K562 (cell line): Measurements from ENCODE around the gene AGPAT2.

DNA sequence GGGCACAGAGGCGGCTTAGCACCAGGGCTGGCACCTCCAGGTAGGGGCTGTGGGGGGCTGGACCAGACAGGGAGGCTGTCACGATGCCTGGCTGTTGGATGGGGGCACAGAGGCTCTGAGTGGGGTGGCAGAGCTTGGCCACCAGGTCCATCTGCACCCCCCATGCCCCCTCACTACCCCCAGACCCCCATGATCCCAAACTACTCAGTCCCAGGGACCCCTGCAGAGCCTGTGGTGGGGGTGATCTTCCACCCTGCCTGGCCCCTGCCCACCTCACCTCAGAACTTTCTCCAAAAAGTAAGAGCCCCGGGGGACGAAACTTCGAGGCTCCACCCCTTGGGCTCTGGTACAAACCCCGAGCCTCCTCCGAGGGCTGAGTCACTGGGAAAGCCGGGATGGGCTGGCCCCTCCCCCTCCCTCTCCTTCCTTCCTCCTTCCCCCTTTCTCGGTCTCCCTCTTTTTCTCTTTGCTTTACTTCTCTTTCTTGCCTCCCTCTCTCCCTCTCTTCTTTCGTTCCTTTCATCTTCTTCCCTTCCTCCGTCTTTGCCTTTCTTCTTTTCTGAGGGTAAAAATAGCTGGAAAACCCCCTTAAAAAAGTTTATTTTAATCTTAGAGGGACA is 5.4 kb upstream of the NOTCH1 start:
- RAMPAGE, long total RNA = no peak
- RRBS = 3% methylated on average over 5 of the region's 11 CpGs
PRO-cap:
- standard = unidirectional peak, minus-strand start at position 299 of the sequence
- CoPRO, capped RNA only, 2 experiments = no peak in any of the 2 experiments
- CoPRO, capped and uncapped RNA, 2 experiments = no peak in any of the 2 experiments
- CoPRO, uncapped RNA only, 2 experiments = no peak in any of the 2 experiments
CAGE:
- cytosol, long polyA plus RNA = no peak
- long polyA plus RNA = no peak
- nucleolus, long total RNA = no peak
- nucleus, long polyA plus RNA = no peak

DNA sequence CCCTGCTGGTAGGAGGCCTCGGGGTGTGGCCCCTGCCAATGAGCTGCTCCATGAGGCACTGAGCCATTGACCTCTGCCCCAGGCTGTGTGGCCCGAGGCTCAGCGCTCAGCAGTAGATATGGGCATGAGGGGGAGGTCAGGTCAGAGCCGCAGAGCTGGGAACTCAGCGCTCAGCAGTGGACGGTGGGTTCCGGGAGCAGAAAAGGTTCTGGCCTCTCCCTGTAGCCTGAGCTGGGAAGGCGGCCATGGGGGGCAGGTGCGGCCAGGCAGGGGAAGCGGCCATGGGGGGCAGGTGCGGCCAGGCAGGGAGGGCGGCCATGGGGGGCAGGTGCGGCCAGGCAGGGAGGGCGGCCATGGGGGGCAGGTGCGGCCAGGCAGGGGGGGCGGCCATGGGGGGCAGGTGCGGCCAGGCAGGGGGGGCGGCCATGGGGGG is 52.1 kb upstream of the EGFL7 start:
- RAMPAGE, long total RNA = no peak
- RRBS = no CpG with 5 or more reads among the region's 18 CpGs
PRO-cap:
- standard = unidirectional peak, plus-strand start at position 152 of the sequence
- CoPRO, capped RNA only, 2 experiments = no peak in any of the 2 experiments
- CoPRO, capped and uncapped RNA, 2 experiments = no peak in any of the 2 experiments
- CoPRO, uncapped RNA only, 2 experiments = no peak in any of the 2 experiments
CAGE:
- cytosol, long polyA plus RNA = no peak
- long polyA plus RNA = no peak
- nucleolus, long total RNA = no peak
- nucleus, long polyA plus RNA = no peak

DNA sequence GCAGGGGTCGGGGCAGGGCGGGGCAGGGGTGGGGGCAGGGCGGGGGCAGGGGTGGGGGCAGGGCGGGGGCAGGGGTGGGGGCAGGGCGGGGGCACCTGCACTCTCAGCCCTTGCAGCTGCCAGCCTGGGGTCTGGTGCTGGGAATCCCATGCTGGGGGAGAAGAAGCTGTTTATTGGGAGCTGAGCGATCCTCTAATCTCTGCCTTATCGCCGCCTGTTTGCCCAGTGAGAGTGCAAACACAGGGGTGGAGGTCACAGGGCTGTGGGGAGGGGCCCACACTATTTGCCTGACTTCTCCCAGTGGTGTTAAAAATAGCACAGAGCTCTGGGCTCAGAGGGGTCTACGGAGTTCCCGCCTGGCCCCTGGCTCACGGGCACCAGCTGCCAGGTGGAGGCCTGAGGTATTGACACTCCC is 36.1 kb upstream of the EGFL7 start:
- RAMPAGE, long total RNA = no peak
- RRBS = no CpG with 5 or more reads among the region's 11 CpGs
PRO-cap:
- standard = no peak
- CoPRO, capped RNA only, 2 experiments = no peak in any of the 2 experiments
- CoPRO, capped and uncapped RNA, 2 experiments = no peak in any of the 2 experiments
- CoPRO, uncapped RNA only, 2 experiments = no peak in any of the 2 experiments
CAGE:
- cytosol, long polyA plus RNA = no peak
- long polyA plus RNA = no peak
- nucleolus, long total RNA = no peak
- nucleus, long polyA plus RNA = no peak

GRCh38 chr9:136656744-136657555 is 5.8 kb upstream of the EGFL7 start:
- RAMPAGE, long total RNA = no peak
- RRBS = no CpG with 5 or more reads among the region's 38 CpGs
PRO-cap:
- standard = no peak
- CoPRO, capped RNA only, 2 experiments = no peak in any of the 2 experiments
- CoPRO, capped and uncapped RNA, 2 experiments = no peak in any of the 2 experiments
- CoPRO, uncapped RNA only, 2 experiments = no peak in any of the 2 experiments
CAGE:
- cytosol, long polyA plus RNA = no peak
- long polyA plus RNA = no peak
- nucleolus, long total RNA = no peak
- nucleus, long polyA plus RNA = no peak

GRCh38 chr9:136677783-136678320 is 9.4 kb downstream of the AGPAT2 start:
- RAMPAGE, long total RNA = no peak
- RRBS = 92% methylated on average over 4 of the region's 18 CpGs
PRO-cap:
- standard = no peak
- CoPRO, capped RNA only, 2 experiments = no peak in any of the 2 experiments
- CoPRO, capped and uncapped RNA, 2 experiments = no peak in any of the 2 experiments
- CoPRO, uncapped RNA only, 2 experiments = no peak in any of the 2 experiments
CAGE:
- cytosol, long polyA plus RNA = no peak
- long polyA plus RNA = no peak
- nucleolus, long total RNA = no peak
- nucleus, long polyA plus RNA = no peak

GRCh38 chr9:136678586-136678993 is 8.7 kb downstream of the AGPAT2 start:
- RAMPAGE, long total RNA = no peak
- RRBS = no CpG with 5 or more reads among the region's 4 CpGs
PRO-cap:
- standard = no peak
- CoPRO, capped RNA only, 2 experiments = no peak in any of the 2 experiments
- CoPRO, capped and uncapped RNA, 2 experiments = no peak in any of the 2 experiments
- CoPRO, uncapped RNA only, 2 experiments = no peak in any of the 2 experiments
CAGE:
- cytosol, long polyA plus RNA = no peak
- long polyA plus RNA = no peak
- nucleolus, long total RNA = no peak
- nucleus, long polyA plus RNA = no peak

GRCh38 chr9:136686543-136687870 is at the start of gene AGPAT2:
Gene AGPAT2, minus strand, starts transcription at chr9:136687457.
- RAMPAGE, long total RNA = no peak
- RRBS = 3% methylated on average over 47 of the region's 137 CpGs
PRO-cap:
- standard = bidirectional peak, plus-strand start at chr9:136687179, minus-strand start at chr9:136687076; bidirectional peak, plus-strand start at chr9:136687616, minus-strand start at chr9:136687409
- CoPRO, capped RNA only, 2 experiments = peak in 2 of 2 experiments; most common plus-strand start chr9:136687258 (in 1); most common minus-strand start chr9:136687423 (in 2)
- CoPRO, capped and uncapped RNA, 2 experiments = peak in 2 of 2 experiments; most common plus-strand start chr9:136687176 (in 1); most common minus-strand start chr9:136687423 (in 2)
- CoPRO, uncapped RNA only, 2 experiments = peak in 2 of 2 experiments; most common plus-strand start chr9:136687666 (in 2); most common minus-strand start chr9:136686982 (in 1)
CAGE:
- cytosol, long polyA plus RNA = start-site peak on the minus strand at chr9:136687386-136687415, 808 and 264 reads in 2 replicates
- long polyA plus RNA = start-site peak on the minus strand at chr9:136687400-136687415, 107 and 44 reads in 2 replicates
- nucleolus, long total RNA = no peak
- nucleus, long polyA plus RNA = start-site peak on the minus strand at chr9:136687397-136687415, 73 and 162 reads in 2 replicates

DNA sequence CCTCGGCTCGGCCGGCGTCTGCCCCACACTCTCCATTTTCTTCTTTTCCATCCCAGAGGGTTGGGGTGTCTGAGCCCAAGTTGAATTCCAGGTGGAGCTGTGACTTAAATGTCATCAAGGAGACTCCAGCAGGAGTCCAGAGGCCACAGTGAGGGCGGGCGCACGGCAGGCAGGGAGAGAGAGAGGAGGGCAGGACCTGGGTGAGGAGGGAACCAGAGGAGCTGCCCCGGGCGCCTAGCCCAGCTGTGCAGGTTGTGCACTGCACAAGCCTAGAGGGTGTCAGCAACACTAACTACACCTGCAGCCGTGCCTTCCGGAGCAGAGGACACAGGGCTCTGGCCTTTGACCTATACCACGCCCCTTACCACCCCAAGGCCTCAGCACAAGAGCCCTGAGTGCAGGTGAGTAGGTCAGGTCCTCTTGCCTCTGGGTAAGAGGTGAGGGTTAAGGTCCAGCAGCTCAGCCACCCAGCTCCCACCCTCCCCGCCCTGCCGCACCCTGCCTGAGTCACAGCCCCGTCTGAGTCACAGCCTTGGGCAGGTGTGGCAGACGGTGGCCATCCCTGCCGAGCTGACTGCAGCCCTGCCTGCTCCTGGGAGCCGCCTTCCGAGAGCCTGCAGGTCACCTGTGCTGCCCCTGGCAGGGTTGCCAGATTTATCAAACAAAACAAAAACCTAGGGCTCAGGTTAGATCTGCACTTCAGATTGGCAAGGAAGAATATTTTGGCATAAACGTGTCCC is 6.4 kb upstream of the AGPAT2 start:
- RAMPAGE, long total RNA = no peak
- RRBS = 42% methylated on average over 7 of the region's 20 CpGs
PRO-cap:
- standard = no peak
- CoPRO, capped RNA only, 2 experiments = no peak in any of the 2 experiments
- CoPRO, capped and uncapped RNA, 2 experiments = no peak in any of the 2 experiments
- CoPRO, uncapped RNA only, 2 experiments = no peak in any of the 2 experiments
CAGE:
- cytosol, long polyA plus RNA = no peak
- long polyA plus RNA = no peak
- nucleolus, long total RNA = no peak
- nucleus, long polyA plus RNA = no peak

GRCh38 chr9:136728086-136728456 is 14.7 kb downstream of the LCN10 start:
- RAMPAGE, long total RNA = no peak
- RRBS = 4% methylated on average over 5 of the region's 53 CpGs
PRO-cap:
- standard = bidirectional peak, plus-strand start at chr9:136728317, minus-strand start at chr9:136728184
- CoPRO, capped RNA only, 2 experiments = peak in 2 of 2 experiments; most common plus-strand start chr9:136728317 (in 2); most common minus-strand start chr9:136728184 (in 2)
- CoPRO, capped and uncapped RNA, 2 experiments = peak in 2 of 2 experiments; most common plus-strand start chr9:136728317 (in 2); most common minus-strand start chr9:136728184 (in 2)
- CoPRO, uncapped RNA only, 2 experiments = peak in 1 of 2 experiments; most common plus-strand start chr9:136728282 (in 1); most common minus-strand start chr9:136728184 (in 1)
CAGE:
- cytosol, long polyA plus RNA = start-site peak on the minus strand at chr9:136728180-136728187, 253 and 114 reads in 2 replicates
- long polyA plus RNA = start-site peak on the minus strand at chr9:136728180-136728185, 129 and 173 reads in 2 replicates
- nucleolus, long total RNA = no peak
- nucleus, long polyA plus RNA = start-site peak on the minus strand at chr9:136728125-136728184, 71 and 944 reads in 2 replicates

DNA sequence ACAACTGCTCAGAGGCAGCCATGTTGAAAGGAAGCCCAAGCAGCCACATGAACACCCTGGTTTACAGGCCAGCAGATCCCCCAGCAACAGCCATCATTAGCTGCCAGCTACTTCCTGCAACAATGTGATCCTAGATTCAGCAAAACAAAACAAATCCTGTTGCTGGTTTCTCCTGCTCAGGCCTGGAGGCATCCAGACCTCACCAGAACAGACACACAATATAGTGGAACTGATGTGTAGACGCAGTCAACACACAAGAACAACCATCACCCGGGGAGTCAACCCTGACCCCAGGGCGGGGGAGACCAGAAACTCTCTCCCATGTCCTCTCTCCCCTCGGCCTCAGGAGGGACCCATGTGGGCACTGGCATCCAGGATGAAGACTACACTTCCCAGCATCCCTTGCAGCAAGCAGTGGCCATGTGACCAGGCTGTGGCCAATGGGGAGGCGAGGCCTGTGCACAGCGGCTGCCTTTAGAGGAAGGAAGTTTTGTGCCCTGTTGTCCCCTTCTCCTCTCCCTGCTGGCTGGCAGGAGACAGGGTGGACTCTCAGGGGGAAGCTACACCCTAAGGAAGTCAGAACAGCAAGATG is 9.2 kb upstream of the LCN15 start:
- RAMPAGE, long total RNA = no peak
- RRBS = no CpG with 5 or more reads among the region's 6 CpGs
PRO-cap:
- standard = no peak
- CoPRO, capped RNA only, 2 experiments = no peak in any of the 2 experiments
- CoPRO, capped and uncapped RNA, 2 experiments = no peak in any of the 2 experiments
- CoPRO, uncapped RNA only, 2 experiments = no peak in any of the 2 experiments
CAGE:
- cytosol, long polyA plus RNA = no peak
- long polyA plus RNA = no peak
- nucleolus, long total RNA = no peak
- nucleus, long polyA plus RNA = no peak

- RAMPAGE, long total RNA = no peak
- RRBS = 97% methylated on average over 4 of the region's 24 CpGs
PRO-cap:
- standard = no peak
- CoPRO, capped RNA only, 2 experiments = no peak in any of the 2 experiments
- CoPRO, capped and uncapped RNA, 2 experiments = no peak in any of the 2 experiments
- CoPRO, uncapped RNA only, 2 experiments = peak in 2 of 2 experiments; most common plus-strand start chr9:136827780 (in 1); most common minus-strand start chr9:136827593 (in 1)
CAGE:
- cytosol, long polyA plus RNA = no peak
- long polyA plus RNA = no peak
- nucleolus, long total RNA = no peak
- nucleus, long polyA plus RNA = no peak
Observed at GRCh38 chr9:136827213-136828188, 14.8 kb upstream of the AJM1 start.

GRCh38 chr9:136847213-136848336 is 1.6 kb upstream of the PHPT1 start:
- RAMPAGE, long total RNA = start-site peak on the plus strand at chr9:136847910-136848013, 45 and 27 reads in 2 replicates
- RRBS = 13% methylated on average over 17 of the region's 93 CpGs
PRO-cap:
- standard = bidirectional peak, plus-strand start at chr9:136847657, minus-strand start at chr9:136847463; bidirectional peak, plus-strand start at chr9:136847964, minus-strand start at chr9:136847943
- CoPRO, capped RNA only, 2 experiments = peak in 2 of 2 experiments; most common plus-strand start chr9:136847964 (in 2); most common minus-strand start chr9:136847483 (in 1)
- CoPRO, capped and uncapped RNA, 2 experiments = peak in 1 of 2 experiments; most common plus-strand start chr9:136848002 (in 1); most common minus-strand start chr9:136847745 (in 1)
- CoPRO, uncapped RNA only, 2 experiments = peak in 1 of 2 experiments; most common plus-strand start chr9:136848012 (in 1); most common minus-strand start chr9:136847875 (in 1)
CAGE:
- cytosol, long polyA plus RNA = no peak
- long polyA plus RNA = no peak
- nucleolus, long total RNA = no peak
- nucleus, long polyA plus RNA = start-site peak on the plus strand at chr9:136847921-136848028, 236 and 236 reads in 2 replicates

- RAMPAGE, long total RNA = no peak
- RRBS = 73% methylated on average over 7 of the region's 30 CpGs
PRO-cap:
- standard = no peak
- CoPRO, capped RNA only, 2 experiments = no peak in any of the 2 experiments
- CoPRO, capped and uncapped RNA, 2 experiments = no peak in any of the 2 experiments
- CoPRO, uncapped RNA only, 2 experiments = peak in 1 of 2 experiments; most common plus-strand start chr9:136854519 (in 1); most common minus-strand start chr9:136854359 (in 1)
CAGE:
- cytosol, long polyA plus RNA = no peak
- long polyA plus RNA = no peak
- nucleolus, long total RNA = no peak
- nucleus, long polyA plus RNA = no peak
Observed at GRCh38 chr9:136854242-136854928, 2.2 kb downstream of the MAMDC4 start.

GRCh38 chr9:136882455-136883086 is 3.7 kb upstream of the TRAF2 start:
- RAMPAGE, long total RNA = no peak
- RRBS = no CpG with 5 or more reads among the region's 15 CpGs
PRO-cap:
- standard = unidirectional peak, minus-strand start at chr9:136882712
- CoPRO, capped RNA only, 2 experiments = no peak in any of the 2 experiments
- CoPRO, capped and uncapped RNA, 2 experiments = no peak in any of the 2 experiments
- CoPRO, uncapped RNA only, 2 experiments = no peak in any of the 2 experiments
CAGE:
- cytosol, long polyA plus RNA = no peak
- long polyA plus RNA = no peak
- nucleolus, long total RNA = no peak
- nucleus, long polyA plus RNA = no peak

DNA sequence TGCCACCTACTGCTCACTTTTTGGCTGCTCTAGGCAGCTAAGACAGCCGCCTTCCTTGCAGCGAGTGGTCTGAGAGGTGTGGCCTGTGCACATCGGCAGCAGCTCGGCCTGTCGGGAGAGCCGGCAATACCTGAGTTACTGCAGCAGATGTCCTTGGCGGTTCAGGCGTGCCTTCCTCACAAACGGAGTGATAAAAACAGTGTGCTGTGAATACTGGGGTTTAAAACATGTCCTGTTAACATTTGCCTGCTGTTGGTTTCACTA is 12.8 kb downstream of the TRAF2 start:
- RAMPAGE, long total RNA = no peak
- RRBS = no CpG with 5 or more reads among the region's 9 CpGs
PRO-cap:
- standard = no peak
- CoPRO, capped RNA only, 2 experiments = no peak in any of the 2 experiments
- CoPRO, capped and uncapped RNA, 2 experiments = no peak in any of the 2 experiments
- CoPRO, uncapped RNA only, 2 experiments = no peak in any of the 2 experiments
CAGE:
- cytosol, long polyA plus RNA = no peak
- long polyA plus RNA = no peak
- nucleolus, long total RNA = no peak
- nucleus, long polyA plus RNA = no peak

- RAMPAGE, long total RNA = no peak
- RRBS = 98% methylated on average over 1 of the region's 16 CpGs
PRO-cap:
- standard = no peak
- CoPRO, capped RNA only, 2 experiments = no peak in any of the 2 experiments
- CoPRO, capped and uncapped RNA, 2 experiments = no peak in any of the 2 experiments
- CoPRO, uncapped RNA only, 2 experiments = peak in 1 of 2 experiments; most common plus-strand start chr9:136929132 (in 1); most common minus-strand start chr9:136929027 (in 1)
CAGE:
- cytosol, long polyA plus RNA = no peak
- long polyA plus RNA = no peak
- nucleolus, long total RNA = no peak
- nucleus, long polyA plus RNA = no peak
Observed at GRCh38 chr9:136928515-136929371, 15.8 kb downstream of the FBXW5 start.

DNA sequence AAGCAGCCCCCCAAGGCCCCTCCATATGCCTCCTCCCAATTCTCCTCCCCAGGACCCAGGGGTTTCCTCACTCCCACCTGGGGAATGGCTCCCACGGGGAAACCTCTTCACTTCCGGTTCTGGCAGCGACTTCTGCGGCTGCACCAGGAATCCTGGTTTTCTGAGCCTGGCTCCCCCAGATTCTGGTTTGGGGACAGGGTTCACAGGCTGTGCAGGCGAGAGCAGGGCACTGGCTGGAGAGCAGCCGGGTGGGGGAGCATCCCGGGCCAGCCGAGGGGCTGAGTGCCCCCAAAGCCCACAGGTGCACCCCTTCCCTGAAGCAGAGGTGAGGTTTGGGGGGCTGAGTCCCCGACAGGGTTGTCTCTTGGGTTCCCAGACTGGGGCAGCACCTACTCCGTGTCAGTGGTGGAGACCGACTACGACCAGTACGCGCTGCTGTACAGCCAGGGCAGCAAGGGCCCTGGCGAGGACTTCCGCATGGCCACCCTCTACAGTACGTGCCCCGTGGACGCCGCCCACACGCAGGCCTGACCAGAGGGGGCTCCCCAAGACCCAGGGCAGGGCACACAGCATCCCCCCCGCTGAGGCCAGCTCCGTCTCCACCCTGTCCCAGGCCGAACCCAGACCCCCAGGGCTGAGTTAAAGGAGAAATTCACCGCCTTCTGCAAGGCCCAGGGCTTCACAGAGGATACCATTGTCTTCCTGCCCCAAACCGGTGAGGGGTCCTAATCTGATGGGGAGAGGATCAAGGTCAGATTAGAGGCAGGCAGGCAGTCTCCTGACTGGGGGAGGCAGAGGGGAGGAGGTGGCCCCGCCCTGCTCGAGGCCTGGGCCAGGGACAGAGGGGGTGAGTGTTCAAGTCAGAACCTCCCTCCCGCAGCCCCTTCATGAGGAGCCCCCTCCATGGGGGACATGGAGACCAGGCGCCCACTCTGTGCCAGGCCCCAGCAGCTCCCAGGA is 2.5 kb downstream of the PTGDS start:
- RAMPAGE, long total RNA = no peak
- RRBS = no CpG with 5 or more reads among the region's 30 CpGs
PRO-cap:
- standard = no peak
- CoPRO, capped RNA only, 2 experiments = no peak in any of the 2 experiments
- CoPRO, capped and uncapped RNA, 2 experiments = no peak in any of the 2 experiments
- CoPRO, uncapped RNA only, 2 experiments = no peak in any of the 2 experiments
CAGE:
- cytosol, long polyA plus RNA = no peak
- long polyA plus RNA = no peak
- nucleolus, long total RNA = no peak
- nucleus, long polyA plus RNA = no peak